ENCODE data around the gene SMG7.

DNA sequence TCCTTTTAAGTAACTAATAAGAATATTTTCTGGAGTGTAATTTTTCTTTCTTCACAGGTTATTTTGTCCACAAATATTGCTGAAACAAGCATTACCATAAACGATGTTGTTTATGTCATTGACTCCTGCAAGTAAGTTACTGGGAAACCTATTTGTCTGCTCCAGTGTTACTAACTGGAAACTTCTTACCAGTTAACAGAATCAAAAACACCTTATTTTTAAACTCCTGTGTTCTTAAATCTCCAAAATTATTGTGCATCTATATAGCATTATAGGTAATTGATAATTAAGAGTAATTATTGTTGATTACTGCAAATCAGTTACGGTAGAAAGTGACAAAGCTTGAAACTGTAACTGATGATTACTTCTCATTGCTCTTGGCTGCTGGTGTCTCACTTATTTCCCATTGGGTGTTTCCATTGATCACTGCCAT is 37.6 kb downstream of the DHX9 start:
- PRO-cap, 2 experiments, result no peak in any of the 2 experiments

DNA sequence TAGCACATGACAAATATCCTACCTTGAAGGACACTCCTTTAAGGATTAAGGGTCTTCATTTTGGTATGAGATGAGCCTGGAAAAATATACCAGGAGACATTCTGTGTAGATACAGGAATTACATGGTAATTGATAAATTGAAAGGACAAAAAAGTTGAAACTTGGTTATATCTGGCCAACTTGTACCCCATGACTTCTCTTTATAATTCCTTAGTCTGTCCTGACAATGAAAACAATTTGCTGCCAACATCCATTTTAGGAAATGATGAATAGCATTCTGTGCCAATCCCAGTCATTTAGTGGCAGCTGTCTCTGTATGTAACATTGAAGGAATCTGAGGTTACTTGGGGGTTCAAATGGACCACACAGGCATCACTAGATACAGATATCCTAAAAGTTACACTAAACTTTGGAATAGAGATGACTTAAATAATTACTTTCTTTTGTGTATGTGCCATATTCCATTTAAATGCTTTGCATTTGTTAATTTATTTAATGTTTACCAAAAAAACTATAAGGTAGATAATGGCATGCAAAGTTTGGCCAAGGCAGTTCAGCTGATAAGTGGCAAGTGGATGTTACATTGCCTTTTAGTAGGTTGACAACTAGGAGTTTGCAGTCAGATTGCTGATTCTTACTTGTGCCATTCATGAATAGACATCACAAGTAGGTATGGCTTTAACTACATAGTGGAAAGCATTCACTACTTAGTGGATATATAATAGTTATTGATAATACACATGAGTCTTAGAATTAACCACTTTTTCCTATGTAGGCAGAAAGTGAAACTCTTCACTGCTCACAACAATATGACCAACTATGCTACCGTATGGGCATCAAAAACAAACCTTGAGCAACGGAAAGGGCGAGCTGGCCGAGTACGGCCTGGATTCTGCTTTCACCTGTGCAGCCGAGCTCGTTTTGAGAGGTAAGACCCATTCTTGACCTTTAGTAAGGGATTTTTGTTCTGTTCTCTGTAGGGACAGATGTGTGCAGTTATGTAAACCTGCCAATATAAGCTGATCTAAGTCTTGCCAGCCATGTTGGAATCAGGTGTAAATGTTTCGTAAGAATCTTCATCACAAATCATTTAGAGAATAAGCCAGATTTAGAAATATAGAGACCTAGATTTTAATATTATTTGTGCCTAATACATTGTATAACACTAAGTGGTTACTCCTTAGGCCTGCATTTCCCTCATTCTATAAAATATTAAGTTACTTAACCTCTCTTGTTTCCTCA is 38.5 kb downstream of the DHX9 start:
- PRO-cap, 2 experiments, result no peak in any of the 2 experiments

DNA sequence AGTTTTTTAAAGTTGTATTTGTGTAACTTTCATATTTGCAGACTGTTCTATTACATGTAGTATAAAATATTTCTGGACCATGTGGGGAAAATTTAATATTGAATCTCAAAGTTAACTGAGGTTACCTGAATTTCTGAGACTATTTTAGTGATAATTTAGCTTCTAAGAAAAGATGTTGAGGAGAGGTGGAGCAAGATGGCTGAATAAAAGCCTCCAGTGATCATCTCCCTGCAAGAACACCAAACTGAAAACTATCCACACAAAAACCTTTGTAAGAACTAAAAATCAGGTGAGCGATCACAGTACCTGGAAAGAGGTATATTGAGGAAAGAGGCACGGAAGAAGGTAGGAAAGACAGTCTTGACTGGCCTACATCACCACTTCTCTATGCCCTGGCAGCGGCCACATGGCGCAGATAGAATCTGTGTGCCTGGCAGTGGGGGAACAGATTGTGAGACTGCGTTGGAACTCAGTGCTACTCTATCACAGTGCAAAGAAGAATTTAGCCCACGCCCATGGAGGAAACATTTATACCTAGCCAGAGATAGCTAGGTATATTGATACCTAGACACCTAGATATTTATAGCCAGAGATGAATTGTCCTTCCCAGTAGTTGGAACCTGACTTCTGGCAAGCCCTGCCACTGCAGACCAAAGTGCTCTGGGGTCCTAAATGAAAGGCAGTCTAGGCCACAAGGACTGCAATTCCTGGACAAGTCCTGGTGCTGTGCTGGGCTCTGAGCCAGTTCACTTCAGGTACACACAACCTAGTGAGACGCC is 51.7 kb downstream of the DHX9 start:
- PRO-cap, 2 experiments, result peak in 1 of 2 experiments; most common plus-strand start position 333 of the sequence (in 1)

DNA sequence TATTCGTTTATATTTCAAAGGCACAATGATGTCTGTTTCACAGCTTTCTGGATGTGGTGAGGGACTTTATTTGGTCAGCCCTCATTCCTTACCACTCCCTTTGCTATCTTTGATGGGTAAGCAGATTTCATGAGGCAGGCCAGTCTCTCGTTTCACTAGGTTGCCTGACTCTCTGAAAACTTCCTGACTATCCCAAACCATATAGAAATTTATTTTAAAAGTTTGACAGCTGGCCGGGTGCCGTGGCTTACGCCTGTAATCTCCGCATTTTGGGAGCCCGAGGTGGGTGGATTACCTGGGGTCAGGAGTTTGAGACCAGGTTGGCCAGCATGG is 34.0 kb downstream of the LAMC1 start:
- PRO-cap, 2 experiments, result no peak in any of the 2 experiments

GRCh38 chr1:183069195-183069958 is 46.2 kb downstream of the LAMC1 start:
- PRO-cap, 2 experiments, result no peak in any of the 2 experiments

DNA sequence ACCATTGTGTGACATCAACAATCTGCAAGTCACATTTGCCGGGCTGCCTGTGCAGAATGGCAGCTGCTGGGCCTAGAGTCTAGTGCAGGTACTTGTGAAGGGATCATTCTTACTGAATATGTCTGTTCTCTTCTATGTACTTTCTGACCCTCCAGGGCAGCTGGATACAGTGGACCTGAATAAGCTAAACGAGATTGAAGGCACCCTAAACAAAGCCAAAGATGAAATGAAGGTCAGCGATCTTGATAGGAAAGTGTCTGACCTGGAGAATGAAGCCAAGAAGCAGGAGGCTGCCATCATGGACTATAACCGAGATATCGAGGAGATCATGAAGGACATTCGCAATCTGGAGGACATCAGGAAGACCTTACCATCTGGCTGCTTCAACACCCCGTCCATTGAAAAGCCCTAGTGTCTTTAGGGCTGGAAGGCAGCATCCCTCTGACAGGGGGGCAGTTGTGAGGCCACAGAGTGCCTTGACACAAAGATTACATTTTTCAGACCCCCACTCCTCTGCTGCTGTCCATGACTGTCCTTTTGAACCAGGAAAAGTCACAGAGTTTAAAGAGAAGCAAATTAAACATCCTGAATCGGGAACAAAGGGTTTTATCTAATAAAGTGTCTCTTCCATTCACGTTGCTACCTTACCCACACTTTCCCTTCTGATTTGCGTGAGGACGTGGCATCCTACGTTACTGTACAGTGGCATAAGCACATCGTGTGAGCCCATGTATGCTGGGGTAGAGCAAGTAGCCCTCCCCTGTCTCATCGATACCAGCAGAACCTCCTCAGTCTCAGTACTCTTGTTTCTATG is 43.5 kb upstream of the LAMC2 start:
- PRO-cap, 2 experiments, result no peak in any of the 2 experiments

DNA sequence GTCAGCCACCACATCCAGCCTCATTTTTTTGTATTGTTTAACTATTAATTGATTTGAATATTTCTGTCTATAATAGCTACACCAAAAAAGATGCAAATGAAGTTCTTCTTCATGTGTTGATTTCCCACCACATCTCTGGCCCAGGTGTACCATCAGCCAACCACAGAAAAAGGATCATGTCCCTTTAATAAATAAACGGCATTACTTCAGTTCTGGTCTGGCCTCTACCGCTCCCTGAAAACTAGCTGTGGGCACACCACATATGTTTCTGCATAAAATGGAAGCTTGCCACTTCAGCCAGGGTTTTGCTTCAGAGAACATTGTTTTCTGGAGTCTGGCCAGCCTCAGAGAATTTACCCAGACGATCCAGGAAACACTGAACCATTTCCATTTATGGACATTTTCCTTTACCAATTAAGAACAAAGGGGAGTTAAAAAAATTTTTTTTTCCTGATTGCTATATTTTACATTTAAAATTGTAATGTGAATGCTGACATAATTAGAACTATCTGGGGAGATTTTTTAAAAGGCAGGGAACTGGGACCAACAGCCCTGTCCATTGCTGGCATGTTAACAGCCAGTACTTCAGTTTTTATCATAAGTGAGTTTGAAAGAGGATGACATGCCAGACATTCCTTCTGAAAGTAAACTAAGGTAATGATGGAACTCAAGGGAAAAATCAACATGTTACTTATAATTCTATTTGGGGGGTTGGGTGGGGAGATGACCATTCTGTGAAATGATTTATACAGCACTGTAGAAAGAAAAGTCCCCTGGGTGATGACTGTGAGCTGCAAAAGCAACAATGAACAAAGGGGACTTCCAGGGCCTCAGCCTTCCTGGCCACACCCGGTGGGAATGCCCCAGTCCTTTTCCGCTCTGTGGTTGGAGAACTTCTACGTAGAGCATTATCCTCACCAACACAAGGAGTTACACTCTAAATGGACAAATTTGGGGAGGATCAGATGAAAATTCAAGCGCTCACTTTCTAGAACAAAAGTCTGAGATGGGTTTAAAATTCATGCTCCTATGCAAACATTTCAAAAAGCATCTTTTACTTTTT is 5.6 kb upstream of the LAMC2 start:
- PRO-cap, 2 experiments, result no peak in any of the 2 experiments

DNA sequence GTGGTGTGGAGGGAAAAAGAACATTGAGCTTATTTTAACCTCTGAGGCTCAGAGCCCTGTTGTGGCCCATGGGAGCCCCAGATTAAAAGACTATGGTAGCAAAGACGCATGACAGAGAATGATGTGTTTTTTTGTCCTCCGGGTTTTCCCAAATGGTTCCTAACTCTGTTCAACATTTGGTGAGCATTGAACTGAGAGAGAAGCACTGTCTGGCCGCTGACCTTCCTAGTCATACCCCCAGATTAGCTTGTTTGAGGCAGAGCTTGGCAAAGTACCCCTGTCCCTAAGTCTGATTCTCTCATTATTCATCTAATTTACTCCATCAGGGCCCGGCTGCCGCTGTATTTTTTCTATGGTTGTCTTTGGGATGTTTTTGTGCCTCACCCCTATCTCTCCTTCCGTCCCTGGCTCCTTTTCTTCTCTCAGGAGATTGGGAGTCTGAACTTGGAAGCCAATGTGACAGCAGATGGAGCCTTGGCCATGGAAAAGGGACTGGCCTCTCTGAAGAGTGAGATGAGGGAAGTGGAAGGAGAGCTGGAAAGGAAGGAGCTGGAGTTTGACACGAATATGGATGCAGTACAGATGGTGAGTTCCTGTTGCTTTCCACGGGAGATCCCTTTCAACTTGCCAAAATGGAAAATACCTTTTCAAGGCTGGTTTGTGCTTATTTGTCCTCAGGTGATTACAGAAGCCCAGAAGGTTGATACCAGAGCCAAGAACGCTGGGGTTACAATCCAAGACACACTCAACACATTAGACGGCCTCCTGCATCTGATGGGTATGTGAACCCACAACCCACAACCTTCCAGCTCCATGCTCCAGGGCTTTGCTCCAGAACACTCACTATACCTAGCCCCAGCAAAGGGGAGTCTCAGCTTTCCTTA is 53.8 kb downstream of the LAMC2 start:
- PRO-cap, 2 experiments, result no peak in any of the 2 experiments

DNA sequence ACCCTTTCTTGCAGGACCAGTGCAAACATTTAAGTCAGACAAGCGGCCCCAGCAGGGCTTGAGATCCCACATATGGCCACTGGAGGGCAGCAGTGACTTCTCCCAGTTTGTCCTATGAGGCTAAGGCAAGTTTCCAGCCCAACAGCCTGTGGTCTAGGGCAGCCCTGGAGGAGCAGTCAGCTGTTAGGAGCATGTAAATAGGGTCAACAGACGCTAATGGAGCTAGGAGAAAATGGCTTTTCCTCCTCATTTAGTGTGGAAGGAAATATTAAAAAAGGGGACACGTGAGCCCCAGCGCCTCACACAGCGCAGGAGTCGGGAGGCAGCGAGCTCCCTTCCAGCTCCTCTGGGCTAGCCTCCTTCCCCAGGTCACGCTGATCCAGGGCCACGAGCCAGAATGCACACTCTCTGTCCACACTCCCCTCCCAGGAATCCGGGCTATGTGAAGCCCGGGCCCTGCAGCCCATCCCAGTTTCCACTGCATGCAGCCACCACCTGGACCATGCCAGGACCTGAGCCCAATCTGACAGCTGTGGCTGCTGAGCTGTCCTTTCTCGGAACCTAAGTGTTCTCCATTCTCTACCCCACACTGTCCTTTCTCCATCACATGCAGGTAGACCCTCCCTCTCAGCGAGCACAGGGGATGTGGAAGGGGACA is 95.6 kb downstream of the LAMC2 start:
- PRO-cap, 2 experiments, result no peak in any of the 2 experiments

DNA sequence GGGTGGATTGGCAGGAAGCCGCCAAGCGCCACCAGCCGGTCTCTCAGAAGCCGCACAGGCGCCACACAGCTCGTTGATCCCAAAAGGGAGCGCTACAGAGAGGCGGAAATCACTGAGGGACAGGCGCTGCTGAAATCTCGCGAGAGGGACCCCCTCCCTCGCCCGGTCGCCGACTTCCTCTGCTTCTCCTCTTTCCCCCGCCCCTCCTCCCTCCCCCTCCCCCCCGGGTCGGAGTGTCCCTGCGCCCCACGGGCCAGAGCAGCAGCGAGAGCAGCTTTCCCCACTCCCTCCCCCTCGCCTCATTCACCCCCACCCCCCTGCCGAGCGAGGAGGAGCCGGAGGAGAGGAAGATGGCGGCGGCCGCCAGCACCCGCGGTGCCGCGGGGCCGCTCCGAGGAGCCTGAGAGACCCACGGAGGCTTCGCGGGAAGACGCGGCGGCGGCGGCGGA is at the start of gene SMG7:
SMG7 (plus strand) TSS at position 330 of the 449 bp plus-strand sequence.
- PRO-cap, 2 experiments, result peak in 2 of 2 experiments; most common plus-strand start position 330 of the sequence (in 2); most common minus-strand start position 72 of the sequence (in 1)

GRCh38 chr1:183472619-183473534 is 578 bp downstream of the SMG7 start:
- PRO-cap, 2 experiments, result peak in 1 of 2 experiments; most common plus-strand start chr1:183473435 (in 1); most common minus-strand start chr1:183473157 (in 1)

DNA sequence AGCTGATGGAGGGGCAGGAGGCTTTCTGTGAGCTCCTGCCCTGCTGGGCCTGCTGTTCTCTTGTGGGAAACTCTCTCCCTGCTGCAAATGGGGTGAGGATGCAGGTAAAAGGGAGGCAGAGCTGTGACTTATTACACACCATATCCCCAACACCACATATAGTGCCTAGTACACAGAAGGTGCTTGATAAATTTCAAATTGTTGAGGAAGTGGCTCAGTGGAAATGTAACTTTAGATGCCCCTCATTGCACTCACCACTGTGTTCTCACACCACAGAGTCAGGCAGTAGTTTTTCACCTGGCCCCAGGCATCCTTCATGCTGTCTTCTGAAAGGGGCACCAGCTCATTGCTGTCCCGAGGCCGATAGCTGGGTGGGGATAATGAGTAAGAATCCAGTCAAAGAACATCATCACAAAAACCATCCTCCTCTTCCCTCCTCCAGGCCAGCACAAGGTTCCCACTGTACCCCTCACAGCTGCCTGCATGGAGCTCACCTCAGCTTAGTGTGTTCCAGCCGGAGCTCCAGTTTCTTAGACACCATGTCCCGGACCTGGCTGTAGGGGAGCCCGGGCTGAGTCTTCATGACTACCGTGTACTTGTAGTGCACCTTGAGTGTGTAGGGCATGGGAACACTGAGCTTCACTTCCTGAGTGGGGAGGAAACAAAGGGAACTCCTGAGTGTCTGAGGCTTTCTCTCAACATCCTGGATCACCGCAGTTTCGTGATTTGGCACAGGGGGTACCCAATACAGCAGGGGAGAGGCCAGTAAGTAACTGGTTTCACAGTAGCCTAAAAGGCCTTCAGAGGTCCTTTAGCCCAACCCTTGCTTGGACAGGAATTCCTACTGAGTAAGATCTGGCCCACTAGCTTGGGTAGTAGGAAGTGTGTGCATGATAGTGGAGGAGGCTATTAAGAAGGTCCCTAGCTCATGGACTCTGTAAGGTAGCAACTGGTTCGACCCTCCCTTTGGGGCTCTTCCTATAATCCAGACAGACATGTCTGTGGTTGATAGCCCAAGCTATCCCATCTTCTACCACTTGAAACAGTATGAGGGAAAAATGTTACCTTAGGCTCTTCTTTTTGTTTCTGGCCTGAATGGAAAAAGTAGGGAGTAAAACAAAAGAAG is 27.0 kb downstream of the NCF2 start:
- PRO-cap, 2 experiments, result no peak in any of the 2 experiments

- PRO-cap, 2 experiments, result no peak in any of the 2 experiments
These were observed 61.4 kb downstream of the RGL1 start for GRCh38 chr1:183866101-183867028.

DNA sequence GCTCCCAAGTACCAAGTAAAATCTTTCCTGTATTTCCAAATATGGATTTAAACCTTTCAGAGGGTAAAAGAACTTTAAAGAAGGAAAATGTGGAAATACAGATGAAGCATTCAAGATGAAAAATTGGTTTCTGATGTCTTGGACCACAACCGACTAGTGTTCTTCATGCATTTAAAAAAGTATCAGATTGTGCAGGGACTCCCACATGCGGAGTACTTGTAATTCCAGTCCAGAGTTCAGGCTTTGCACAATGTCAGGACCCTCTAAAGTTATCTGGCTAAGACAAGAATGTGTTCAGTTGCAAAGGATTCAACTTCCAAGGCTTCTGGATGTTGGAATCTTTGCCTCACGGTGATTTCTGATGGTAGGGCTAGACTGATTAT is 66.7 kb downstream of the RGL1 start:
- PRO-cap, 2 experiments, result no peak in any of the 2 experiments

DNA sequence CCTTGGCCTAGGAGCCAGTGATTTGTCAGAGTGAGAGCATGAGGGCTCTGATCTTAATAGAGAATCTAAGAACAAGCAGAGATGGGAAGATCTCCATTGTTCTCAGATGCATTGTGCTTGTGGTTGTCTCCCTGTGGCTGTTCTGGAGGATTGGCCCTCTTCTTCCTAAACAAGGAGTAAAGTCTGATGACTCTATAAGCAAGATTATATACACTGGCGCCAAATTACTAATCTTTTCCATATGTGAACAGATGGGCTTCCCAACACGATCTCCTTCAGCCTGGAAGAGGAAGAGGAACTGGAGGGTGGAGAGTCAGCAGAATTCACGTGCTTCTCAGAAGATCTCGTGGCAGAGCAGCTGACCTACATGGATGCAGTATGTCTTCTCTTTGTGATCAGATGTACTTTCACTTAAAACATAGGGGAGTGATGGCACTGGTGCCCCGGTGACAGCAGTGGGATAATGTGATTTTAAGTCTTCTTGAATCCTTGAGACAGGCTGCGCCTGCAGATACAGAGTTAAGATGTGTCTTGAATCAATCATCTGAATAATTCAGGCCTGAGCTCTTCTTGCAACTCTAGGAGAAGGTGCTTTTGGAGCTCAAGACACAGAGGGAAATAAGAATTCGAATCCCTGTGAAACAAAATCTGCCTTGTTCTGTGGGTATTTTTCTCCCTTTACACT is 78.8 kb downstream of the RGL1 start:
- PRO-cap, 2 experiments, result no peak in any of the 2 experiments

- PRO-cap, 2 experiments, result no peak in any of the 2 experiments
These were observed 93.8 kb downstream of the RGL1 start for GRCh38 chr1:183898743-183899133.

DNA sequence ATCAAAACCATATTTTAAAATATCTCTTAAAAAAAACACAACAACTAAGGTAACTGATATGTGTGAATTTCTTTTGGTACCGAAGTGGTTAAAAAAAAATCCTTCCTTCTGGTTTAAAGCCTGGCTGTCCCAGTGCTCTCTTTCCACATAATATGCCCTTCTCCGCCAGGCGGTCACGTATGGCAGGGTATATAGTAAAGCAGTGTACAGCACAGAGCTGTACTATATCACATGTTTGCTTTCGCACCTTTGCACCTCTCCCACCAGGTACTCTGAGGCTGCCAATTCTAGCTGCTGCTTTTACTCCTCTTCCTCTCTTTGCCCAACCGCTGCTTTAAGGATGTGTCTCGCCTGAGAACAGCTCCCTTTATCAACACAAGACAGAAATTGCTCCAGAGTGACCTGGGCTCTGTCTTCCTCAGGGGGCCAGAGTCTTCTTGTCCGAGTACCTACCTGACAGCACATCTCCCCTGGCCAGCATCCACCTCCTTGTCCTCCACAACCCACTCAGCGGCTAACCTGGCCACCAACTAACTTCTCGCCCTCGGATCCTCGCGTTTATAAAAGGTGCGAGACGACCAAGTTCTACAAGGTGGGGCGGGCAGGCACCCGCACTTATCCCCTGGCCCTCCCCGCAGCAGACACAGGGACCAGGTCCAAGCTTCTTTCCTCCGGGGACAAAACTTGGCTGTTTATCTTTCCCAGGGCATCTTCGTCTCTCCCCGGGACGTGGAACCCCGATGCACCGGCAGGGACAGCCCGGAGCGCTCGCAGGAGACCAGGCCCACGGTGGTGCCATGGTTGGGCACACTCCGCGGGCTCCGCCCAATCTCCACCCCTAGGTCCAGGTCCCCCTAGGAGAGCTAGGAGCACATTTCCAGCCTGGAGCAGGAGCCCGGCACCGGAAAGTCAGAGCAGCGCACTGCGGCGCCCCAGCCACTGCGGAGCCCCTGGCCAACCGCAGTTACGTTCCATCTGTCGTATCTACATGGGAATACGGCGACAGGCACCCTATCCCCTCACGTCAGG is 1.5 kb downstream of the COLGALT2 start:
- PRO-cap, 2 experiments, result no peak in any of the 2 experiments

DNA sequence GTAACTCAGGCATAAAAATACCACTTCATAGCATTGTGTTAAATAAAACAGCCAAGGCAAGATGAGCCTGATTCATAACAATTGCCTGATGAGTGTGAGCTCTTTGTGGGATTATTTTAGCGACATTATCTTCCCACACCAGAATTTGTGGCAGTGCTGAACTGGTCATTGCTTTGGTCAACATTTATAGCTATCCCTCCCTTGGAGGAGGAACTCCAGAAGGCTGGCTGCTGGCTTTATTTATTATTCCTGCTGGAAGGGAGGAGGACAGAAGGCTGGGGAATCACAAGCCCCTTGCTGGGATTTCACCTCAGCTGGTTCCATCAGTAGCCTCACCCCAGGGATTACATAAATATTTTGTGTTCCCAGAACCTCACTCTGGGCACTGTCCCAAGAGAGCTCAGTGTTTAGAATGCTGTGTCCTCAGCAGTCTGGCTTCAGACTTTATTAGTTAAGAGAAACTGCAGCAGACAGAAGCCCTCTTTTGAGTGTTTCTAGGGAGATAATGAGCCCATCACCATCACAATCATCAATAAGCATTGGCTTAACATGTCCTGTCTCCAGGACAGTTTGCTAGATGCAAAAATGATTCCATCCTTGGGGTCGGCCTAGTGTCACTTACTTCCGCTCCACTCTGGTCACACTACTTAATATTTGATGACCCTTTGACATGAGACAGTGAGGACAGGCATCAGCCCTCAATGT is 102.8 kb upstream of the C1orf21 start:
- PRO-cap, 2 experiments, result no peak in any of the 2 experiments

DNA sequence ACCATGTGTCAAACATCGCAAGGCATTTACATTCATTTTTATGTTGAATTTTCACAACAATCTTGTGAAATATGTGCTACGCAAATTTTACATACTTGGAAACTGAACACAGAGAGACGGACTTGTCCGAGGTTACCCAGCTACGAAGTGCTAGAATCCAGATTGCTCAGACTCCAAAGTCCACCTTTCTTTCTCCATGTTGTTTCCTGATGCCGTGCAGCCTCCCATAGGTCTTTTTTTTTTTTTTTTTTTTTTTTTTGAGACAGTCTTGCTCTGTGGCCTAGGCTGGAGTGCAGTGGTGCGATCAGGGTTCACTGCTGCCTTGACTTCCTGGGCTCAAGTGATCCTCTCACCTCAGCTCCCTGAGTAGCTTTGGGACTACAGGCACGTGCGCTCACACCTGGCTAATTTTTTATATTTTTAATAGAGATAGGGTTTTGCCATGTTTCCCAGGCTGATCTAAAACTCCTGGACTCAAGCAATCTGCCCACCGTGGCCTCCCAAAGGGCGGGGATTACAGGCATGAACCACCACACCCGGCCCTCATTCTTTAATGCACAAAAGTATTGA is 92.6 kb downstream of the C1orf21 start:
- PRO-cap, 2 experiments, result no peak in any of the 2 experiments

DNA sequence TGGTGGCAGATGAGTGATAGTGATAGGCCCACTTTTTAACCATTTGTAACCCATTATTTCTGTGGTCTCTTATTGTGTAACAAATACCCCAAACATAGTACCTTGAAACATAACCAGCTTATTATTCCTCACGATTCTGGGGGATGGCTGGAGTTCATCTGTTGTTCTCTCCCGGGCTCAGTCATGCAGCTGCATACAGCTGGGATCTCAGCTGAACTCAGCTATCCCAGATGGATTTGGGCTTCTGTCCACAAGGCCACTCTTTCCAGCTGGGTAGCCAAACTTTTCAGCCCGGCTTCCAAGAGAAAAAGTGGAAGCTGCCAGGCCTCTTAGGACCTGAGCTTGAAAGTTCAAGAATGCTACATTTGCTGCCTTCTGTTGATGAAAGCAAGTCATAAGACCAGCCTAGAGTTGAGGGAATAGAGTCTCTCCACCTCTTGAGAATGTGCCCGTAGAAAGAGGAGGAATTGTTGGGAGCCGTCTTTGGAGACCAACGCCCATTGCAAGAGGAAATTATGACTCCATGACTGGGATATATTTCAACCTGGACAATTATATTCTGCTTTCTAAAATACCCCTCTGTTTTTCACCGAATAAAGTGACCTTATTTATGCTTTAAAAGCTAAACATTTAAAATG is 95.3 kb downstream of the C1orf21 start:
- PRO-cap, 2 experiments, result no peak in any of the 2 experiments

Measured in monocyte (primary cell).